Fibroblast of the aortic adventitia (primary cell): ENCODE measurements around a stretch of chr1.

DNA sequence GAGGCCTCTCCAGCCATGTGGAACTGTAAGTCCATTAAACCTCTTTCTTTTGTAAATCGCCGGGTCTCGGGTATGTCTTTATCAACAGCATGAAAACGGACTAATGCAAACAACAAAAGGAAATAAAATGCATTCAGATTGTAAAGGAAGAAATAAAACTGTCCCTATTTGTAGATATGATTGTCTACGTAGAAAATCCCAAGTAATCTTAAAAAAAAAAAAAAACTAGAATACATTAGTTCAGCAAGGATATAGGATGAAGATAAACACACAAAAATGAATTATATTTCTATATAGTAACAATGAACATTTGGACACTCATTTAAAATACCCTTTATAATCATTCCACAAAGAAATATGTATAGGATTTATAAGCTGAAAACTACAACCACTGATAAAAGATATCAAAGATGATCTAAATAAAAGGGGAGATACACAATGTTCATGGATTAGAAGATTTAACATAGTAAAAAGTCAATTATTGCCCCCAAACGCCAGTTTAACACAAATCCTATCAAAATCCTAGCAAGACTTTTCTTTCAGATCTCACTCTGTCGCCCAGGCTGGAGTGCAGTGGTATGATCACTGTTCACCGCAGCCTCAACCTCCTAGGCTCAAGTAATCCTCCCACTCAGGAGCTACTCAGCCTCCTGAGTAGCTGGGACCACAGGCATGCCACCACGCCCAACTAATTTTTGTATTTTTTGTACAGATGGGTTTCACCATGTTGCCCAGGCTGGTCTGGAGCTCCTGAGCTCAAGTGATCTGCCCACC is 5.0 kb downstream of the SNIP1 start:
- CAGE, long polyA plus RNA = no peak

- CAGE, long polyA plus RNA = no peak
These were observed 9.2 kb downstream of the DNALI1 start for GRCh38 chr1:37565868-37566390.

GRCh38 chr1:37732369-37732781 is 32.5 kb downstream of the EPHA10 start:
- CAGE, long polyA plus RNA = no peak

- CAGE, long polyA plus RNA = no peak
These were observed 992 bp downstream of the MANEAL start for GRCh38 chr1:37794370-37795308.

- CAGE, long polyA plus RNA = no peak
These were observed 7.3 kb upstream of the YRDC start for GRCh38 chr1:37815097-37815836.

DNA sequence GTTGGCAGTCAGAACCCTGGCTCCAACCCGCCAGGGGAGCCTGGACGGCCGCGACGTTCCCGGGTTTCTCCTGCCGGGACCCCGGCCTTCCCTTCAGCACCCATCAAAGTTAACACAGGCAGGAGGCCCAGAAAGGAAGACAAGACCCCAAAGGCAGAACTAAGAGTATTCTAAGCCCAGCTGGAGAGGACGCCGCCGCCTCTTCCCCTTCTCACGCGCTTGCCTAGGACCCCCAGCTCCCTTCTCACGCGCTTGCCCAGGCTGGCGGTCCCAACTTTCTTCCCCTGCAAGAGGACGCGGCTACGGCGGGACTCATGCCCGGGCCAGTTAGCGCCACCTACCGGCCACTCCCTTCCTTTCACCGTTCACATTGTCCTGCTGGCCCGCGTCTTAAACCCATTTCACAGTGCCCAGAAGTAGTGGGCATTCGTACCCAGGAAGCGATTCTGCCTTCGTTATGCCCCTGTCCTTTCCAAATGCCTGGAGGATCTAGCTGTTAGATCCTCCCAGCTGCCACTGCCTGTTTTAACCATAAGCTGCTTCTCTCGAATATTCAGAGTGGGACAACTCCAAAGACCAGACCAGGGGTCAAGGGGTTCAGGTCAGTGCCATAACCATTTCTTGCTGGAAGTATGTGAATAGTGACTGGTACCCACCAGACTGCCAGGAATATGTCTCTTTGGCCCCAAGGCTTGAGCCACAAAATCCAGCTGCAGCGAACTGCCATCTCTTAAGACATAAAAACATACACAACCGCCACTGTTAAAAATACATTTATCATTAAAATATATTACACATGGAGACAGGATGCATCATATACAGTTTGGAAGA is 763 bp upstream of the MTF1 start:
- CAGE, long polyA plus RNA = no peak

- CAGE, long polyA plus RNA = no peak
These were observed 517 bp downstream of the SF3A3 start for GRCh38 chr1:37989170-37989840.

- CAGE, long polyA plus RNA = no peak
These were observed 5.8 kb downstream of the FHL3 start for GRCh38 chr1:37999135-38000252.

DNA sequence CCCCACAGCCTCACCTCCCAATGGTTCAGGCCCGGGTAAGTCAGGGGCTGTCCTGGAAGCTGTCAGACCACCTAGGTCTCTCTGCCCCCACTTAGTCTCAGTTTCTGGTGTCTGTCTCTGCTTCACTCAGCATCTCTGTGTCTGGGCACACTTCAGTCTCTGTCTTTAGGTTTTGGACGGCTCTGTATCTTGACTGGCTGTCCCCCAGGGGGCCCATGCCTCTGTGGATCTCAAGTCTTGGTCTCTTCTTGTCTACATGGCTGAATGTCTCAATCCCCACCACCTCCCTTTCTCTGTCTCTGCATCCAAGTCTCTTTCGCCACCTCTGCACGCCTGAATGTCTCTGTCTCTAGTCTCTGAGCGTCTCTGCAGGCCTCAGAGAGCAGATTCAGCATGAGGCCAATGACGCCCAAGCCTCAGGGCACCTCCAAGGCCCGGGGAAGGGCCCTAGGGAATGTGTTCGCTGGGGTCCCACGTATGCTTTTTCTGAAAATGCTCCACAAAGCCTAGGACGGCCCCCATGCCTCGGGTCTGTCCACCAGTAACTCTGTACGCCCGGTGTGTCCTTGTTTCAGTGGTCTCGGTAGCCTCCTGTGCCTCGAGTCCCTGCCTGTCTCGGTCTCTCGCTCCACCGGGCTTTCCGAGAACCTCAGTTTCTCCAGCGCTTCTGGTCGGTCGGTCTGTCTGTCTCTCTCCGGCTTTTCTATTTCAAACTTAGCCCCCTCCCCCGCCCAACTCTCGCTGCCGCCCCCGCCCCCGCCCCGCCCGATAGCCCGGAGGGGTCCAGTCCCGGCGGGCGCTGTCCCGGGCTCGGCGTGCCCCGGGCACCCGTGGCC is 702 bp downstream of the FHL3 start:
- CAGE, long polyA plus RNA = no peak

DNA sequence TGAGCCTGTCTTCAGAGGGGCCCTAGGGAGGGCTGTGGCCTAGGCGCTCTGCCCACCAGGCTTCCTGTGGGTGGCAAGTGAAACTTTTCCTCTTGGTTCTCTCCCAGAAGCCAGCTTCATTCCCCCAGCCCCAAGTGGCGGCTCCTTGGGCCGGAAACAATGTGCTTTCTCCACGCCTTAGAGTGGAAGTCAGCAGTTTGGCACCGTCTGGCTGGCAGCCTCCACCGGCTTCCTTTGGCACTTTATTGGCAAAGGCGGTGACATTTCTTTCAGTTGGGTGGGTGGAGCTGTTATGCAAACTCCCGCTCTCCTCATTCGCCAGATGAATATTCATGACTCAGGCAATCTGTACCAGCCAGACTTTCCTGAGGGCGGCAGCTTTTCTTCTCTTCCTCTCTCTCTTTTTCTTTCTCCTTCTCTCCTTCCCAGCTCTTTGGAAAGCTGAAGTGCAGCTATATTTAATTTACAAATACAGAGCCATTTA is 67.7 kb upstream of the POU3F1 start:
- CAGE, long polyA plus RNA = no peak

- CAGE, long polyA plus RNA = no peak
These were observed 369.8 kb downstream of the RRAGC start for GRCh38 chr1:38489531-38490389.

GRCh38 chr1:38923669-38924159 is 17.9 kb downstream of the RHBDL2 start:
- CAGE, long polyA plus RNA = no peak

- CAGE, long polyA plus RNA = no peak
These were observed 1.3 kb downstream of the RHBDL2 start for GRCh38 chr1:38940259-38940715.

DNA sequence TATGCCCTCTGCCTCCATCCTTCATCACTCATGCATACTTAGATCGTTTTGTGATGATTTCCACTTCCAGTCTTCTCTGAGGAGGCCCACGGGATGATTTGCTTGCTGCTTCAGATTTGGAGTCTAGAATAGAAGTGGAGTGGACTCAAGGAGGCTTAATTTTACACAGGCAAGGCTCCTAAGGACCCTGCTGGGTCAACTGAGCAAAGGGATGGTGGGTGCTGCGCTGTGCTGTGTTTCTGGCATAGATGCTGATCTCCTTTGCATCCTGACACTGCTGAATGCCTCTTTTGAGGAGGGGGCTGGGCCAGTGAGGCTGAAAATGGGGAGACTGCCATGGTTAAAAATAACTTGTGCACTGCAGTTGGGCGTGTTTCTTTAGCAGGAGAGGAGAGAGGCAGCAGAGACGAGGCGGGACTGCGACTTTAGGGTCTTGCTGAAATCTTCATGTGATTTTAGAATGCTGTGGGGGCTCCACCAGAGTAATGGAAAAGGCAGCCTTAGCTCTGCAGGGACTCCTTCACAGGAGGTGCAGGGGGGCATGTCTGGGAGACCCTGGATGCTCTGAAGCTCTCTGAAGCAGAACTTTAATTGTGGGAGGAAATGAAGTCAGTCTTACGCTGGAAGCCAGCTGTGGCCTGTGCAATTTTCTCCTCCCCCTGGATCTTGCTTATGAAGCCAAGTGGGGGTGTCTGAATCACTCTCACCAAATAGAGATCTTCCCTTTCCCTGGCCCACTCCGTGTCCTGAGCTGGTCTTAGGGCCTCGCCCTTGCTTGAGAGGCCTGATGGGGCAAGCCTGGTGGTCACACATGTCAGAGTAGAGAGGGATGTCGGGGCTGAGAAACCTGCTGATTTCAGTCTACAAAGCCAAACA is 60.7 kb downstream of the NDUFS5 start:
- CAGE, long polyA plus RNA = no peak

DNA sequence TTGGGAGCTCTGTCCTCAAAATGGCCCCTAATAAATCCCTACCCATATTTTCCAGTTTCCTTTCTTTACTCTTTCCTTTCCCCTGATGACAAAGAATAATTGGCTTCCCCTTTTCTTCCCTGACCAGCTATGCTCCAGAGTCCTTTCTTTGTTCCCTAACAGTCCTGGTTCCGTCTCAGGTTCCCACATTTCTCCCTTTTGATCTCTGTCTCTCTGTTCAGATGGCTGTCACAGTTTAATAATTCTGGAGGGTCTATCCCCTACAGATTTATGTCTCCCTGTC is 78.1 kb downstream of the NDUFS5 start:
- CAGE, long polyA plus RNA = no peak

GRCh38 chr1:39116642-39117018 is 87.9 kb upstream of the MACF1 start:
- CAGE, long polyA plus RNA = no peak

- CAGE, long polyA plus RNA = no peak
These were observed 62.5 kb upstream of the MACF1 start for GRCh38 chr1:39141678-39142649.

GRCh38 chr1:39318155-39318760 is 113.8 kb downstream of the MACF1 start:
- CAGE, long polyA plus RNA = no peak

DNA sequence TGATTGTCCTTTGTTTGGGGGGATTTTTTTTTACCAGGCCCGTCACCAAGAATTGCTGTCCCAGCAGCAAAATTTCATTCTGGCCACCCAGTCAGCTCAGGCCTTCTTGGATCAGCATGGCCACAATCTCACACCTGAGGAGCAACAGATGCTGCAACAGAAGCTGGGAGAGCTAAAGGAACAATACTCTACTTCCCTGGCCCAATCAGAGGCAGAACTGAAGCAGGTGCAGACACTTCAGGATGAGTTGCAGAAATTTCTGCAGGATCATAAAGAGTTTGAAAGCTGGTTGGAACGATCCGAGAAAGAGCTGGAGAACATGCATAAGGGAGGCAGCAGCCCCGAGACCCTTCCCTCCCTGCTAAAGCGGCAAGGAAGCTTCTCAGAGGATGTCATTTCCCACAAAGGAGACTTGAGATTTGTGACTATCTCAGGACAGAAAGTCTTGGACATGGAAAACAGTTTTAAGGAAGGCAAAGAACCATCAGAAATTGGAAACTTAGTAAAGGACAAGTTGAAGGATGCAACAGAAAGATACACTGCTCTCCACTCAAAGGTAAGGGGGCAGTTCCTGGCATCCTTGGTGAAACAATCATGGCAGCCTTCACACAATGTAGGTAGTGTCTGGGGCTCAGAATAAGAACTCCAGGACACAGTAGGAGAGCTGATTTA is 134.0 kb upstream of the BMP8A start:
- CAGE, long polyA plus RNA = no peak

DNA sequence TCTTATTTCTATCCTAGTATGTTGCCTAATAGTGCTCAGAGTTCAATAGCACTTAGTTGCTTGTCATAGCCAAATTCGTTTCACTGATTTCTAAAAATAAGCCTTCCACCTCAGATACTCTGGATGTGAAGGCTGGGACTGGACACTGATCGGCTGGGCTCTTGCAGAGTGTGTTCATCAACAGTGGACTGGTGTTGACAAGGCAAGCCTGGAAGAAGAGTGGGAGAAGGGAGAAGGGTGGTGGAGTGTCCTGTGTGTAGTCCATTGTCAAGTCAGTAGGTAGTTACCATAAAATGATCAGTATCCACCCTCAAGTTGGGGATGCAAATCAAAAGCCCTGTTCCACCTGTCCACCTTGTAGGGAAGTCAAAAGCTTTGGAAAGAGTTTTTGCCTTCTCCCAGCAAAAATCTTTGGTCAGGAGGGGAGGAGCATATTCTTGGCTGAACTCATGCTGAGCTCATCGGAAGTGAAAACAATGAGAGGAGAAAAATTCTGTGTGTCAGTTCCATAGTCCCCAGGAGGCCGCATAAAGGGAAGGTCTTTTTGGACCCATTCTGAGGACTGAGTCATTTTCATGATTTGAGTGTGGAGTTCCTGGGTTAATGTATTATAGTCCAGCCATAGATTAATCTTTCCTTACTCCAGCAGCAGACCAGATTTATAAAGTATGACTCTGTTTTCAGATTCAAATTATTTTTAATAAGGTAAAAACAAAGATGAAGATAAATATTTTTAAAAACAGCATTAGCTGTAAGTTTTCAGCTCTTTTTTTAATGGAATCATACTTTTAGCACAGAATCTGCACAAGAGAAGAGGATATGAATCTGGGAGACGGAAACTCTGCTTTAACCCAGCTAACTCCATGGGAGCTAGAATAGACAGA is 99.4 kb upstream of the BMP8A start:
- CAGE, long polyA plus RNA = no peak